Choroid plexus epithelial cell (primary cell): ENCODE measurements around the genes EFNA1, GBA1 and YY1AP1.

GRCh38 chr1:154963094-154964042 lies 1.8 kb upstream of the PYGO2 start:
- RRBS, result 39% methylated on average over 4 of the region's 13 CpGs

DNA sequence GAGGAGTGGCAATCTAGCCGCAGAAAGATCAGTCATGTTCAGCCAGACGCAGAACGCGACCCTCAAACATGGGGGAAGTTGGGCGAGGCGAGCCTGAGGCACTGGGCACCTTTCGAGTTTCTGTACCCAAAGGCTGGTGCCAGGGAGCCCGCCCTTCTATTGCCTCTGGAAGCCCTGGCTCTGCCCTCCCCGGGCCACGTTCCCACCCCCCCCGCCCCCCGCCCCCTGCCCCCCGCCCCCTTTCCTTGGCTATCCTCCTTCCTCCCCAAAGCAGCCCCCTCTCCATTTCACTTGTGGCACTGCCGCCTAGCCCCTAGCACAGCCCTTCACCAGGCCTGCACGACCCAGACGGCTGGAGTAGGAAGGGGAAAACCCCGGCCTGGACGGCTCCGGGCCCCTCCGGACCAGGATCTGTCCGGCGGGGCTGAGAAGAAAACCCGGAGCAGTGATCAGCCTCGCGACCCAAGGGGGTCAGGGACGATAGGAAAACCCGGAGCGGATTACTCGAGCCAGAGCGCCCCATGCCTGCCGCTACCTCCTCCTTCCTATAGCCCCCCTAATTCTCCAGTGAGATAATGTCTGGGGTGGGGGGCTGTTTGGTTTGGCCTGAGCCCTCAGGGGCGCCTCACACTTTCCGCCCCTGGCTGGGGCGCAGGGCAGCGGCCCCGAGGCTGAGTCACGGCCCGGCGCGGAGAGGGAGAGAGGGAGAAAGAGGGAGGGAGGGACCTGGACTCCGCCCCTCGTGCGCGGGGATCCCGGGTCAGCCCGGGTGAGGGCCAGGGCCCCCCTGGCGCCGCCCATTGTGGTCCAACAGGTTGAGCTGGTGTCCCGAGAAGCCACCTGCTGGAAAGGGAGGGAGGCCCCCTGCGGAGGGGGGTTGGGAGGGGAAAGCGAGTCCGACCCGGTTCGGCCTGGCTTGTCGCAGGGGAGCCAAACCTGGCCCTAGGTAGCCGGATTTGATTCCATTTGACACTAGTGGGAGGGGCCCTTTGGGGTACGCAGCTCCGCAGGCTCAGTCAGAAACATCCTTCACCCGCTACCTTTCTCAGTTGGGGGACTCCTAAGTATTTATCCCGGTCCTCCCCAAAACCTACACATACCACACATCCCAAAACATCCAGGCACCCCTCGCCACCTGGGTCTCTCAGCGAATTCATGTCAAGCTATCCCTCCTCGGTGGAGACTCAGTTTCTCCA lies 1.8 kb upstream of the ZBTB7B start:
- RRBS, result 2% methylated on average over 17 of the region's 63 CpGs

DNA sequence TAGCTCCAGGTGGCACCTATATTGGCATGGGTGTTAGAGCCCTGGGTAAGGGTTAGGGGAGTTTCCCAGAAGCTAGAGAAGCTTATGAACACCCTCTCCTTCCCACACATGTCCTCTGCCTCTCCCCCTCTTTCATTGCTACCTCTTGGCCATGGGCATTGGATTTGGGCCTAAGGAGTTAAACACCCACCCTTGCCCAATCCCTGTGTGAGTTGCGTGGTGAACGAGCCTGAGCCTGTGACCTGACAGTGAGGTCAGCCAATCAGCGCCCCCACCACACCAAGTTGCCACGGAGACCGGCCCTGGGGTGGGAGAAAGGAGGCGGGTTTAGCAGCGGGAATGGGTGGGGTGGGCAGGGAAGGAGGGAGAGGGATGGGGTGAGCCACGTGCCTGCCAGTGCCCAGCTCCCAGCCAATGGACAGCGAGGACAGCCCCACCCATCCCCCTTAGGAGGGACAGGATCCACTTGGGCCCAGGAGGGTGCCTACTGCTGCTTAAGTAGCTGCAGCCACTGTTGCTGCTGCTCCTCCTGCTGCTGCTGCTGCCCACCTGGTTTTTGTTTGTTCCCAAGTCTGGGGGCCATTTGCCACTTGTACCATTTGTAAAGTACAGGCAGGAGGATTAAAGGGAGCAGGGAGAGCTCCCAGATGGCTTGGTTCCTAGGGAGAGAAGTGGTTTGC lies 9.5 kb downstream of the ZBTB7B start:
- RRBS, result no CpG with 5 or more reads among the region's 9 CpGs

DNA sequence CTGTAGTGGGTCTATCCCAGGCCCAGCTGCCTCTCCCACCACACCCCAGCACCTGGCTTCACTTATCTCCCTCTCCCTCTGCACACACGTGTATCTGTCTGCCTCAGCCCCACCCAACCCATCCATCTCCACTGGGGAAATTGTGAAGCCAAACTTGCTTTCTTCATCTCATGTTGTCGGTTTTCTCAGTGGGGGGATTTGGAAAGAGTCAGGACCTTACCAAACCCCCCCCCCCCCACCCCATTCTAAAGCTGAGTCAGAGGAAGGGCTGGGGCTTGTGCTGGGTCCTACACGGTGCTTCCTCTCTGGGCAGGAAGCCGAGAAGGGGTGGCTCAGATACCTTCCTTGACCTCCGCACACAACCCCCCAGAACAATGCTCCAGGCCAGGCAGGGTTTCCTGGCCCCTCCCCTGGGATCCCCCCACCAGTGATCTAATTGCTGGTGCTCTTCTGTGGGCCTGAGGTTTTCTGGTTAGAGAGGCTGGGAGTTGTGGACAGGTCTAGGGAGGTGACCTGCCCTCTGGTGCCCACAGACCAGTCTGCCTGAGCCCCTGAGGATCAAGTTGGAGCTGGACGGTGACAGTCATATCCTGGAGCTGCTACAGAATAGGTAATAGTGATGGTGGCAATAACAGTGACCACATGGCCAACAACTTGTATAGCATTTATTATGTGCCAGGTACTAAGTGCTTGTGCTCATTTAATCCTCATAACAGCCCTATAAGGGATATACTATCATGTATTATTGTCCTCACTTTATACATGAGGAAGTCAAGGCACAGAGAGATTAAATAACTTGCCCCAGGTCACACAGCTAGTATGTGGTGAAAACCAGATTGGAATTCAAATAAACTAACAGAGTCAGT lies 2.0 kb downstream of the ADAM15 start:
- RRBS, result no CpG with 5 or more reads among the region's 6 CpGs

- RRBS, result no CpG with 5 or more reads among the region's 6 CpGs
Measured at GRCh38 chr1:155092186-155092490, 13.5 kb downstream of the EFNA3 start.

GRCh38 chr1:155103357-155103789 lies 24.3 kb upstream of the EFNA1 start:
- RRBS, result no CpG with 5 or more reads among the region's 9 CpGs

- RRBS, result no CpG with 5 or more reads among the region's 1 CpG
Measured at GRCh38 chr1:155104838-155105346, 22.8 kb upstream of the EFNA1 start.

- RRBS, result no CpG with 5 or more reads among the region's 13 CpGs
Measured at GRCh38 chr1:155120060-155120817, 7.4 kb upstream of the EFNA1 start.

- RRBS, result 2% methylated on average over 11 of the region's 59 CpGs
Measured at GRCh38 chr1:155127175-155127836, 370 bp upstream of the EFNA1 start.

DNA sequence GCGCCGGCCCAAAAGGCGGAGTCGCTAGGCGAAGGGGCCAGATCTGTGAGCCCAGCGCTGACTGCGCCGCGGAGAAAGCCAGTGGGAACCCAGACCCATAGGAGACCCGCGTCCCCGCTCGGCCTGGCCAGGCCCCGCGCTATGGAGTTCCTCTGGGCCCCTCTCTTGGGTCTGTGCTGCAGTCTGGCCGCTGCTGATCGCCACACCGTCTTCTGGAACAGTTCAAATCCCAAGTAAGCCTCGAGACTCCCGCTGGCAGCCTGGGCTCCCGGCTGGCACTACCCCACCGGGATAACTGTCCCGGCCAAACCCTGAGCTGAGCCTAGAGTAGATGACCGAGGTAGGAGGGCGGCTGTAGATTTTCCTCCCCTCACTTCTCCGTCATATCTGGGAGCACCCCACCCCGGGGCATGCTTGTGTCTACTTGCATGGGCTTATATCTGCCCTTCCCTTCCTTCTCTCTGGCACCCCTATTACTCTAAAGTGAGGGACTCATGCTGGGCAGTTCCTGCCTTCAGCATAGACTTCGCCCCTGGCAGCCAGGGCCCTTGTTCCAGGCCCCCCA lies at the start of gene EFNA1:
Gene EFNA1, plus strand, starts transcription at position 40 of the 565 bp plus-strand sequence.
- RRBS, result 5% methylated on average over 5 of the region's 28 CpGs

- RRBS, result no CpG with 5 or more reads among the region's 21 CpGs
Measured at GRCh38 chr1:155178718-155179303, 5.2 kb downstream of the TRIM46 start.

- RRBS, result no CpG with 5 or more reads among the region's 4 CpGs
Measured at GRCh38 chr1:155210180-155211069, 1.9 kb downstream of the MTX1 start.

GRCh38 chr1:155240897-155241622 lies at the start of gene GBA1:
GBA1 (minus strand) TSS chr1:155241249.
- RRBS, result no CpG with 5 or more reads among the region's 4 CpGs

- RRBS, result 87% methylated on average over 3 of the region's 9 CpGs
Measured at GRCh38 chr1:155285665-155285864, 8.3 kb downstream of the HCN3 start.

GRCh38 chr1:155336817-155337965 lies 16.5 kb downstream of the RUSC1 start:
- RRBS, result no CpG with 5 or more reads among the region's 9 CpGs

DNA sequence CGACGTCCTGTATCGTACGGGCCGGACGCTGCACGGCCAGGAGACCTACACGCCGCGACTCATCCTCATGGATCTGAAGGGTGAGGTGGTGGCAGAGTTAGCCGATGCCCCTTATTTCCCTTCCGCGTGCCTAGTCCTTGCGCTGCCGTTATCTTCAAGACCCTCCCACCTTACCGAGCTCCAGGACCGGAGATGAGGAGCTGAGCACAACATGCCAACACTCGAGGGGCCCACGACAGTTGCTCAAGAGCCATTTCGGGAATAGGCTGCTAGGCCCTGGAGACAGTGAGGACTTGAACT lies 413 bp downstream of the MSTO1 start:
- RRBS, result no CpG with 5 or more reads among the region's 20 CpGs

- RRBS, result no CpG with 5 or more reads among the region's 5 CpGs
Measured at GRCh38 chr1:155636557-155636915, 26.5 kb downstream of the MSTO1 start.

DNA sequence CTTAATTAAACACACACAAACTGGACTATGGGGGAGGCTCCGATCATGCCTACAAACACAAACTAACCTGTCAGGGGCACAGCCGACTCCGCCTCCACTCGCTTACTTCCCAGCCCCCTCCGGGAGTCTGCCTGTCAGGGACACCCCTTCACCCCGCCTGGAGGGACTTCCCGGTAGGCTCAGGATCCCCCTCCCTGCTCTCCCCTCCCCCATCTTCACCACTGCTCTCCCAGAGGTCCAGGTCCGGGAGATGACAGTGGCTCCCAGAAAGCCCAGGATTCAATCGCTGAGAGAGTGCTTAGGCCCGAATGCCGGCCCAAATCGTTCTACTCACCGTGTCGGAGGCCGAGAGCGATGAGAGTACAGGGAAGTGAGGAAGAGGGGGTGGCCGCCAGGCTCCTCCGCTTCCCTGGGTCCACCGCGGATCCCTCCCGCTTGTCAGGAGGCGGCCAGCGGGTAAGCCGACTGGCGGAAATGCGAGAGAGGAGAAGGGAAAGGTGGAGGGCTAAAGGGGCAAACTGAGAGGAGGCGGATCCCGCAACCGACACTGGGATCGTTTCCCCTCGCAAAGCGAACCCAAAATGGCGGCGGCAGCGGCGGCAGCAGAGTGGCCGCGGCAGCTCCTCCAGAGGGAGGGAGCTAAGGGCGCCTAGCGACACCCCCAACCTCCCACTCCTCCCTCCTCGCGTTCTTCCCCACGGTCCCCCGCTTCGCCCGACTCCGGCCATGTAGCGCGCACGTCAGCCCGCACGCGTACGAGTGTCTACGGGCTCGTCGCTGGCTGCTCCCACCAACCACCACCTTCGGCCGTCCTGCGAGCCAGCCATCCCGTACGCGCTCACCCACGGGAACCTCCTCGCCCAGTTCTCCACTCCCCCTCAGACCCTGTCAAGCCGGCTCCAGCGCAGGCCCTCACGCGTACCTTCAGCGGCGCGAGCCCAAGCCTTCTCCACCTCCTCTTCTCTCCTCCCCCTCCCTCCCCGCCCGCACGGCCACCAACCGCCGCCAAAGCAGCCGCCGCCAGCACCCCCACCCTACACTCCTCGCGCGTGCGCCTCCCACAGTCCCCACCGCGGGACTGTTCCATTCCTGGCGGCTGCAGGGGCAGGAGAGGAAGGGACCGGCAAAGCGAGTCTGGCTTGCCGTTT lies at the start of gene YY1AP1:
Gene YY1AP1, minus strand, starts transcription at position 1,038 of the 1,148 bp plus-strand sequence.
- RRBS, result 0% methylated on average over 3 of the region's 89 CpGs

DNA sequence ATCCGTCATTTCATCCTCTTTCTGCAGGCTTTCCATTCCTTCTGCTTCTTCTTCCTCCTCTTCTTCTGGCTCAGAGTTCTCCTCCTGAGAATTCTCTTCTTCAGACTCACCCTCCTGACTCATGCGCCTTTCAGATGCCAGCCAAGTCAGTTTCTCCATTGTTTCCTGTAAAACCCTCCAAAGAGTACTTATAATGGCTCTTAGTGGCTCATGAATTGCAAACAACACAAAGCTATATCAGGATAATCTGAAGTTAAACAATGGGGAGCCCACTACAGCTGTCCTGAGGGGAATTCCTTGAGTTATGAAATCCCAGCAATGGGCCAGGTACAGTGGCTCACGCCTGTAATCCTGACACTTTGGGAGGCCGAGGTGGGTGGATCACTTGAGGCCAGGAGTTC lies 74.5 kb downstream of the DAP3 start:
- RRBS, result no CpG with 5 or more reads among the region's 4 CpGs

DNA sequence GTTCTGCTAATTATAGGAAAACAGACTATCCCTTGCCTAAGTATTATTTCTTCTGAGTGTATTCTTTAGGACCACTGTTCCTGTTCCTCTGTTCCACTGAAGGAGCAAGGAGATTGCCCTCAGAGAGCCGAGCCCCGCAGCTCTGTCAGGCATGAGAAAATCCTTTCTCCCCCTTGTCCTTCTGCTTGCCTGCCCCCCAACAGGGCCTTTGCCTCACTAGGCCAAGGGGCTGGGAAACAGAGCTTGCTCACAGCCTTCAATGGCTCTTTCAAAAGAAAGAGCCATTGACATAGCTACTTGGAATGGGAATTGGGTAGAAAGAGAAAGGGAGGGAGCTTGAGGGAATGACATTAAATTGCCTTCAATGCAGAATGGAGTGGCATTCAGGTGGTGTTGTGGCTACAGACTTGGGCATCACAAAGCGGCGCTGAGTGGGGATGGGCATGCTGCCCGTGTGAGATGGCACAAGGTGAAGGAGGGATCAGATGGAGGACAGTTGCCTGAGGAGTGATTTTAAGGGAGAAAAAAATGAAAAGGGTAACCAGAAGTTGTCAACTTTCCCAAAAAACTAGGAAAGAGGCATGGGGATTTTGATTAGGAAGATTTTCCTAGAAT lies 13.2 kb downstream of the SYT11 start:
- RRBS, result no CpG with 5 or more reads among the region's 5 CpGs